Subcutaneous preadipocyte (primary cell): Measurements from ENCODE around the gene GNAT3.

DNA sequence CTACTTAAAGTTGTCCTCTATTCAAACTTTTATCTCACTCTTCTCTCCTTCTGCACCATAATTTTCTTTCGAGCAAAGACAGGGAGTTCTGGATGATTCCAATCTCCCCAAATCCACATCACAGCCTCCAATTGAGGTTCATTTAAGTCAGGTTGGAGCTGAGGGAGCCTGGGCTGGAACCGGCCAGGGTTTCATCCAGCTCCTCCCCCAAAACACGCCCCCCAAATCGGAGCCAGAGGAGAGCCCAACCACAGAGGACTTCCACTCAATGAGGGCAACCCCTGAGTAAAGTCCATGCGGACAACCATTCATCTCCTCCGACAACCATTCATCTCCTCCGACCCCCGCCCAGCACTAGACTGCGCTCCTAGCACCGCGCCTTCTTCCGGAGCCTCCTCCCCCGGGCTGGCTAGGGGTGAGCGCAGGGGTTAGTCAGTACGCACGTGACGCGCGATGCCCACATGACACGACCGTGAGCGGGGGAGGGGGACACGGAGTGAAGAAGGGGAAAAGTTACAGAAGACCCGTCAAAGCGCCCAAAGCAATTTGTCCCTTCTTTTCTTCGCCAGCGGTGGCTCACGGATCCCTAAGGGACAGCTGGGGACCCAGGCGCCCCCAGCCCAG lies 1.4 kb downstream of the MAGI2 start:
- CAGE, long polyA plus RNA: no peak

DNA sequence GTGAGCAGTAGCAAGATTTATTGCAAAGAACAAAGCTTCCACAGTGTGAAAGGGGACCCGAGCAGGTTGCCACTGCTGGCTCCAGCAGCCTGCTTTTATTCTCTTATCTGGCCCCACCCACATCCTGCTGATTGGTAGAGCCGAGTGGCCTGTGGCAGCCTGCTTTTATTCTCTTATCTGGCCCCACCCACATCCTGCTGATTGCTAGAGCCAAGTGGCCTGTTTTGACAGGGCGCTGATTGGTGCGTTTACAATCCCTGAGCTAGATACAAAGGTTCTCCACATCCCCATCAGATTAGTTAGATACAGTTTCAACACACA lies 157.9 kb upstream of the GNAI1 start:
- CAGE, long polyA plus RNA: no peak

DNA sequence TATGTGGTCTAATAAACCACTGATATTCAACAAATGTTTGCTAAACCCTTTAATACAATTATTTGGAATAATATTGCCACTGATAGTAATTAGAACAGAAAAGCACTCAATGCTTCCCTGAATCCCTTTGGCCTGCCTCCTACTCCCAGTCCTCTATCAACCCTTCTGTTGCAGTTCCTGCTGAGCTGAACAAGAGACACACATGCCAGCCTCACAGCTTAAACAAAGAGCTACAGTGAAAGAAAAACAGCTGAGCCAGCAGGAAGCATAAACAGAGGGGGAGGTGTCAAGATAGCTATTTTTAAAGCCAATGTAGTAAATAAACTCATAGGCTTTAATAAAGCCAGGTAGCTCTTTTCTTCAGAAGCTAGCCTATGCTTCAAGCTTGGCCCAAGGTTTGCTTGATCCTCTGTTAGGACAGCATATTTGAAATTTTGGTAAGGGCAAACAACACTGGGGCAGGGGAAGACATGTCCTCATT lies 6.8 kb upstream of the GNAI1 start:
- CAGE, long polyA plus RNA: no peak

GRCh38 chr7:80188971-80189455 lies 54.4 kb downstream of the GNAI1 start:
- CAGE, long polyA plus RNA: no peak

DNA sequence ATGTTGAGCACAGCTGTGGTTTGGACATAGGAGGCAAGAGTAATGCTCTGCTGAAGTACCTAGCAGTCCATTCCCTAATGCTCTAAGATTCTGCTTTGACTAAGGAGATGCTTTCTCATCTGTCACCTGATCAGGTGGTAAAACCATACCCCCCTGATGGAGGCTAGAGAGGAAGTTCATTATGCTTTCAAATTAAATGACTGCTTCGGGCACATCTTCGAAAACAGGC lies at the start of gene GNAT3:
TSS of gene GNAT3 (minus strand) at position 92 of the 229 bp plus-strand sequence.
- CAGE, long polyA plus RNA: no peak

GRCh38 chr7:80758330-80758569 lies 119.8 kb downstream of the CD36 start:
- CAGE, long polyA plus RNA: no peak

DNA sequence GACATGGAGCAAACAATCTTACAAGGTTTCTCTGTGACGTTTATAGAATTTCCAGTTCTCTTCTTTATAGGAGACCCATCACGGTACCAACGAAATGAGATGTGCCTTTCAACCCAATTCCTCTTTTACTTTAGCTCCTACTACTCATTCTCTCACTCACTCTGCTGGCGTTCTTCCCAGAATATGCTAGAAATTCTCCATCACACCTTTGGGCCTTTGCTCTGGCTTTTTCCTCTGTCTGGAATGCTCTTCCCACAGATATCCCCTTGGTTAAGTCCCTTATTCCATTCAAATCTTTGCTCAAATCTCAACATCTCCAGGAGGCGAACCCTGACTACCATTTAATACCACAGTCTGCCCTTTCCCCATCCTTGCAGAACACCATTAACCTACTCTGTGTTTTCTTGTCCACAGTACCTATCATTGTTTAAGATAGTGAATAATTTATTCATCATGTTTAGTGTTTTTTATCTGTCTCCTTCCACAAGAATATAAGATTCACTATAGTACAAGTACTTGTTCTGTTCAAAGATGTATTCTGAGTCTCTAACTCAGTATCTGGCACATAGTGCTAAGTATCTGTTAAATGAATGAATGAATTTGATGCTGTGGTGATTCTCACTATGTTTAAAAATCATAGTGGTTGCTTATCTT lies 38.9 kb downstream of the SEMA3C start:
- CAGE, long polyA plus RNA: no peak

GRCh38 chr7:80921147-80921651 lies 2.3 kb upstream of the SEMA3C start:
- CAGE, long polyA plus RNA: no peak

DNA sequence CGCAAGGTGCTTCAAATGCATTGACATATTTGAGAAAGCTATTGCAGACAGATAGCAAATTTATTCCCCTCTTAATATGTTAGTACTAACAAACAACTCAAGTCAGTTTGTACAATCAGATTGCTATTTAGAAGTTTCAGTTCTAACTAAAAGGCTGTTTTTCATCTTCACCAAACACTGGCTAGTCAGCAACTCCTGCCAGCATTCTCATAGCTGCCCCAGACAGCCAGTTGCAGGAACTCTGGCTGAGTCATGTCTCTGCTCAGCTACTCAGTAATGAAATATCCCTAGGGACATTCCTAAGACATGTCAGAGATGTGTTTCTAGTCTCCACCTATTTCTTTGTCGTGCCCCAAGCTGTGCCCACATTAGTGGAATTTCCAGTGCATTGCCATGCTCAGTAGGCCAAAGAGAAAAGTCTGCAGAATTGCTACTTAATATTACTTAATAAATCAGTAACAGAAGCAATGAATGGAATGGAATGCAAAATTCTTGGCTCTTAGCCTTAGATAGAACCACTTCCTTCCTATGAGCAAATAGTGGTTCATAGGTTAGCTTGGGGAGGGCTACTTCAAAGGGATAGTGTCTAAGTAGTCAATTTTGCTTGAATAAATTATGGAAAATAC lies 23.4 kb upstream of the SEMA3C start:
- CAGE, long polyA plus RNA: no peak

DNA sequence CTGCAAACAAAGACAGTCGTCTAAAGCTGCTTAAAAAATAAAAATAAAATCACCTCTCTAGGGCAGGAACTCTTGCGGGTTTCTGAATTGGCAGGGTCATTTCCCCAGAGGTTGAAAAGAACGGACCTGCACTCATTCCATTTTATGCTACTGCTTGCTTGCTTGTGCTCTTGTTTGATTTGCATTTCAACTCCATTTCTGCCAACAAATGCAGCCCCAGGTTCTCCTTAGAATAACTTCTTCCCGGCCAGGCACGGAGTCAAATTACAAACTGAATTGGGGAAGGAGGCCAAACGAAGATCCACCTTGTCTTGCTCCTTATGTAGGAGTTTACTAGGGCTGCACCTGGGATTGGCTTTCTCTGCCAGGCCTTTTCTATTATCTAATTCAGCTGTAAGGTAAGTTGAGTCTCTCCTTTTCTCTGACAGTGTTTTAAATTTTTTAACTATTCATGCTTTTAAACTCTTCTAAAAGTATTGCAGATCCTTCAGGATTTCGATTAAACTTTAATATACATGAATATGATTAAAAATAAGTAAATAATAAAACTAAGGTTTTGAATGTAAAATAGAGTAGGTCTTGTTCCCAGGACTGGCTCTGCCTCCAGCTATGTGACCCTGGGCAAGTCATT lies 79.5 kb downstream of the HGF start:
- CAGE, long polyA plus RNA: no peak

- CAGE, long polyA plus RNA: no peak
Measured at GRCh38 chr7:82213772-82214211, 229.8 kb downstream of the CACNA2D1 start.

DNA sequence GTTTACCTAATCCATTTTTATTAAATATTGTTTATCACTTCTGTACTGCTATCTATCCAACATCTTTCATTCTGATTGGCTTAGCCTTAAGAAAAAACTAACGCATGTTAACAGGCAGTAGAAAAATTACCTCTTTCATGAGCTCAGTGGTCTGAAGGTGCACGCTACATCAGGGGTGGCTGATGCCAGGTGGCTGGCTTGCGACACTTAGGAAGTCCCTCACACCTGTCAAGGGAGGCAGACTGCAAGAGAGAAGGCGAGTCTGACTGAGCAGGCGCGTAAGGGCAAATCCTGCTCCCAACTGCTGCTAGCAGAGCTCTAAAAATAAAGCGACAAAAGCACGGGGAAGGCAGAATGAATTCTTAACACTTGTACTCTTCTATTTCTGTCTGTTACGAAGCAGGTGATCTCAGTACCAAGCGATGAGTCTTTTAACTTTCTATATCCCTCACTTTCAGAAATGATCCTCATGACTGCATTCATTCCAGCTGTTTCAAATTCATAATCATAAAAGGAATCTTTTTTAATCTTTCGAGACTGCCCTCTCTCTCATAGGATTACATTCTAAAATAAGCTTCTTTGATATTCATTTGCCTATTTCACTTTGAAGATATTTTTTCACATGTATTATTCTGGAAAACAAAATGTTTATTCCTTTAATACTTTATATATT lies 33.1 kb downstream of the CACNA2D1 start:
- CAGE, long polyA plus RNA: no peak

DNA sequence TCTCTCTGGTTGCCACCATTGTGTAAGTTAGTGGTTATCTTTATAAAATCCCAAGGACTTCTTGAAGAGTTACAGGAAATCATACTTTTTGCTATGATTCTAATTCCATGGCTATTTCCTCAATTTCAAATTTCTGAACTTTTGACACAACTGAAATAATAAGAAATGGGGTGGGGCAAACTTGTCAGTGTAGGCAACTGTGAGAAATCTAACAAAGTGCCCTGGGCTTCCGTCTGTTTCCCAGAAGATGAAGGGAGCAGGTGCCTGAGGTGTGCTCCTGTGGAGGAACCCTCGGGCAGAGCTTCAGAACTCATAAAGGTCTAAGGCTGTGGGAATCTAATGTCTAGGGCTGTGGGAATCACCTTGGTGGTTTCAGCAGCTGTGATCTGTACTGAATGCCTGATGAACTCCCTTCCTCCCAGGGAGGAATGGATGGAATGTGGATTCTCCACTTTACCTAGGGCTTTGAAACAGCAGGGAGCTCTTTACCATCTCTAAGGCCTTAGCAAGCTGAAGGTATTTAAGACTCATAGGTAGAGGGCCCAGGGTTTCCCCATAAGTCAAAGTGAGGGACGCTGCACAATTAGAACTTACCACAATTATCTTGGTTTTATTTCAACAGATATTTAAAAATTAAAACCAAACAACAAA lies 35.9 kb upstream of the SEMA3E start:
- CAGE, long polyA plus RNA: no peak

DNA sequence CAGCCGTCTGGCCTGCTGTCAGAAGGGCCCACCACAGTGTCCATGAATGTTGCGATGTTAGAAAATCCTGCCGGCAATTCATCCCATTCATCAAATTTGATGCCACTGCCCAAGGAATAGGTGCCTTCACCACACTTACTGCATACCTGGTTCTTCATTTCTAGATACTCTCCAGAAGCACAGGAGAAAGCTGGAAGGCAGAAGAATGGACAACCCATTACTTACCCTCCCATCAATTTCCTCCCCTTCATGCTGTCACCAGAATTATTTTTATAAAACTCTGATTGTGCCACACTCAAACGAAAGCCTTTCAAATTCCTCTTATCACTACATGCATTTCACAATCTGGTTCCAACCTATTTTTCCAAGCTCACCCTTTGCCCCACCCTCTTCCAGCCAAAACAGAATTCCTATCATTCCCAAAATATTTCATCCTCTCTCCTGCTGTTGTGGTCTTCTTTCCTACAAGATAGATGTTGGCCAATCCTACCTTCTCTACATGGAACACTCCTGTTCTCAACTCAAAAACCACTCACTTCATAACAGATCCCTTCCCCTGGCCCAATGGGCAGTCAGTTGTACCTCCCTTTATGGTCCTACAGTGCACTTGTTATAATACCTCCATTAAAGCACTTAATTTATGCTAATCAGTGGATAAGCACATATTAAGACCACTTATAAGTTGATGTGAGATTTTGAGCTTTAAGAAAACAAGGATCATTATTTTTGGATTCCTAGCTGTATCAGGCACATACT lies 111.5 kb downstream of the ELAPOR2 start:
- CAGE, long polyA plus RNA: no peak

DNA sequence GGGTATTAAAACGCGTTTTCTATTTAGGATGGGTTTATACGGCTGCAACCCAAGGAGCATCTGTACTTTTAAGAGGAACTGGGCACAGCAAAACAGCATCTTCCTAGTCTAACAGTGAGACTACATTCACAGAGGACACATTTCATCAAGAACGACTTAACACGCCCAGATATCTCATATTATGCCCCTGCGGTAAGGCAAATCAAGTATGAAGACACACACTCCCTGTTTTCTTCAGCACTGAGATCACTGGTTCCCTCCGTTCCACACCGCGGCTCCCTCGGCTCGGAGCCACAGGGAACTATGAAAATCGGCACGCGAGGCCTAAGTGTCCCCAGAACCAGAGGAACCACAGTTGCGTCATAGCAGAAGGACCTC lies 439 bp upstream of the DMTF1 start:
- CAGE, long polyA plus RNA: no peak

- CAGE, long polyA plus RNA: no peak
Measured at GRCh38 chr7:87153073-87153368, 768 bp downstream of the DMTF1 start.

- CAGE, long polyA plus RNA: no peak
Measured at GRCh38 chr7:87162810-87163724, 10.8 kb downstream of the DMTF1 start.

GRCh38 chr7:87182115-87182648 lies 29.9 kb downstream of the DMTF1 start:
- CAGE, long polyA plus RNA: no peak

DNA sequence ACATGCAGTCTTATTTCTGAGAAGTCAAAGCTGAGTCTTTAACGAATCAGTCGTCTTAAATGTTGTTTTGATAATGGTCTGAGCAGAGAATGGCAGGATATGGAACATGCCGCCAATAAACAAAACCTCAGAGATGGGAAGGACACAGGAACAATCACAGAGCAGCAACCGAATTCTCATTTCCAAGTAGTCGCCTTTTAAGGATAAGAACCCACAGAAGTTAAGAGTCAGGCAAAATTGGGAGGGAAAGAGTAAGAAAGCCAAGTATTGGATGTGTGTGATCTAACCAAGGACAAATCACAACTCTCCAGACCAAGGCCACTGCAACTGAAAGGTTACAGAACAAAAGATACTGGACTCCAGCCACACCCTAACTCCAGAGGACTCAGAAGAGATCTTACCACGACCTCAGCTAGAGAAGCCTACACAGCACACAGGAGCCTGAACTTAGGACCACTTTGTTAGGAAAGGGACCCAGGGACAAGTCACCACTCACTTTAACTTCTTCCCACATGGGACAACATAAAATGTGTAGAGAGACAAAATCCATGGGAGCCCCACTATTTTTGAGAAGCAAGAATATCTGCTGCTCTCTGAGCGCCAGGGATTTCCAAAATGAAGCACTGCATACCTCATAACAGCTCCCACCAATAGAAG lies 19.5 kb downstream of the TMEM243 start:
- CAGE, long polyA plus RNA: no peak

GRCh38 chr7:87410413-87410808 lies 64.9 kb downstream of the CROT start:
- CAGE, long polyA plus RNA: no peak